ENCODE measurements around a stretch of chr4.

DNA sequence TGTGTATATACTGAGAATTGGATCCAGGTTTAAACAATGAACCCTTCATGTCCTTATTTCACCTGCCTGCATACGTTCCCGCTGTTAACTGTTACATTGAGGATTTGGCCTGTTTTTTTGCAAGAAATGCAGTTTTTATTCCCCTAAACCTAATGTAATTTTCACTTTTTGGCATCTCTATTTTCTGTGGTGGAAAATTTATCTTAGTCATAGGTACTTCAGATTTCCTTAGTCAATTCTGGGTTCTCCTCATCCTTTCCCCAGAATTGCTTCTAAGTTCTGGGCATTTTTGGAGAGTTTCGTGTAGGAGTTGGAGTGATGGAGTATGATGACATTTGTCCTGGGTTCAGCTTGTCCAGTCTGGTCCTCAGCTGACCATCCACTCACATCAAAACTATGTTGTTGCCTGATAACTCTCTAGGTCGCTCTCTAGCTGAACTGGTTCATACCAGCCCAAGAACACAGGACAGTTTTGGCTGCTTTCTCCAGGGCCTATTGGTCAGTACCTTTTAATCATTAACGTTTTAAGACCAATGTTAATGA, 13.2 kb downstream of the PTTG2 start:
- PRO-cap = no peak
CAGE:
- cytosol, long polyA plus RNA = no peak
- long polyA plus RNA = no peak
- nucleus, long polyA plus RNA = no peak

DNA sequence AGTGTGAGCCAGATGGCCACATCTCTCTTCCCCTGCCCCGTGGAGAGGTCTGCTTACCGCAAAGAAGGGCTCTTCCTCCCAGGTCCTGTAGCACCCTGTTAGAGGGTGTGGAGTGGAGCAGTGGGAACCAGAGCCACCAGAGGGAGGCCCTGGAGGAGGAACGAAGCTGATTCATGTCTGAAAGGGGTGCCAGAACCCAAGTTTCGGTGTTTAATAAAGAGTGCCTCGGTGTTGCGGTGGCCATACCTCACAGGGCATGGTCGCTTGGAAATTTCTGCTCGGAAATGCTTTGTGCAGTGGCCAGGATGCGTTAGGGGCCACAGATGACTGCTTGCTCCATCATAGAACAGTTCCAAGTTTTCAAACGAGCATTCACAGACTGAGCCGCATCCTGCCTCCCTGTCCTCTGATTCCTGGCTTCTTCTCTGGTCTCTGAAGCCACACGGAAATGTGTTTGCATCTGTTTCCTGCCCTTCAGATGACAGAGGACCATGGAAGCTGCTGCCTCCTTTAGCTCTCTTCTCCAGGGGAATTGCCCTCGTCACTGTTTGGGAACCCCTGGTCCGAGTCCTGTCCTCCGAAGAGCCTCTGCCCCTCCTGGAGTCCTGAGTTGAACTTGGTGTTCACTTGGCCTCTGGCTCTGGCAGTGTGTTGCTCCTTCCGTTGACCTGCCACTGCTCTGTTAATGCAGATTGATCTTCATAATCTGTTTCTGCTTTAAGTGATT, 95.7 kb downstream of the PTTG2 start:
- PRO-cap = no peak
CAGE:
- cytosol, long polyA plus RNA = no peak
- long polyA plus RNA = no peak
- nucleus, long polyA plus RNA = no peak

DNA sequence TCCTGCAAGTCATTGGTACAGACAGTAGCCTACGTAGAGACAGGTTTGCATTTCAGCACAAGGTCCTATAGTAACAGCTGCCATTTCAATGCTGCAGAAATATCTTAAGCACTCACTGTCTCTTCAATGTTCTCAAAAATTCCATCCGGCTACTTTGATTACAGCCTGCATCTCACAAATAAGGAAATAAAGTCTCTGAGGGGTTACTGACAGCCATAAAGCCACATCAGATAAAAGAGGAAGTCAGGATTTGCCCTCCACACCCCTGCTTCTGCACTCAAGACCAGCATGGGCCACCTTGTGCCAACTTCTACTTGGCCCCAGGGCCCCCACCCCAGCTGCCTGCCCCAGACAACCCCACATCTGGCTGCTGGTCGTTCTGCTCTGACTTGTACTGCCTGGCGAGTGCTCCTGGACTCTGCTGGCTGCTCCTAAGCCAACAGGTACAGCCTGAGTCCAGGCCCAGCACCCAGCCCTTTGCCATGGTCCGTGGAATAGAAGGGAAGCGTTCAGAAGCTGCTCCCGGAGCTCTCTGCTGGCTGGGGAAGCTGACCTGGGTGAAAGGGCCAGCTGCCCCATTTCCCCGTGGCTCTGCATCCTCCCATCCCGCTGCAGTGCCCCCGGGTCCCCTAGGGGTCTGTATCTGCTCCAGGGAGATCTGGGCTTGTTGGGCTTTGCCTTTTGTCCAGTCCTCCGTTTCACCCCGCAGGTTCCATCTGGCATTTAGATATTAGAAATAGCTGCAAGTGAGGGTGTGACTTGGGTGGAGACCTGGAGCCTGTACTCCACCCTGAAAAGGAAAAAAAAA, 194.5 kb downstream of the PTTG2 start:
- PRO-cap = no peak
CAGE:
- cytosol, long polyA plus RNA = no peak
- long polyA plus RNA = no peak
- nucleus, long polyA plus RNA = no peak

DNA sequence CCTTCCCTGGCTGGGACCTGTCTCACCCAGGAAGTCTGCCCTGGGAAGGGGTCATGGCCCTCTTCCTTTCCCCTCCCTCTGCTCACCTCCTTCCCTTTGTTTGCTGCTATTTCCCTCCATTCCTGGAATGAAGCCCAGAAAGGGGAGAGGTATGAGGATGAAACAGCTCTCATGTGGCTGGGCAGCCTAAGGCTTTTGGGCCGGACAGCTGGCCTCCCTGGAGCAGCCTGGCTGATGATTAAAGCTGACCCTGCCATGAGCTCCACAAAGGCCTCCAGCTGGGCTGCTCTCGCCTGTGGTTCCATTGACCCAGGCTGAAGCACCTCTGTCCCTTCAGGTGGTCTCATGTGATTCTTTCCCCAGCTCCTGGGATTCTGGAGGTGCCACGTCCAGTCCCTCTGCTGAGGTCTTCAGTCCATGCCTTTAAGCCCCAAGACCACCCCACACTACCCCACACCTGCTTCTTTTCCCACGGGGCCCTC, 202.1 kb downstream of the PTTG2 start:
- PRO-cap = no peak
CAGE:
- cytosol, long polyA plus RNA = no peak
- long polyA plus RNA = no peak
- nucleus, long polyA plus RNA = no peak

- PRO-cap = no peak
CAGE:
- cytosol, long polyA plus RNA = no peak
- long polyA plus RNA = no peak
- nucleus, long polyA plus RNA = no peak
Observed at GRCh38 chr4:38266688-38266887, 306.4 kb downstream of the PTTG2 start.

GRCh38 chr4:38522936-38523431, 141.0 kb upstream of the KLF3 start:
- PRO-cap = no peak
CAGE:
- cytosol, long polyA plus RNA = no peak
- long polyA plus RNA = no peak
- nucleus, long polyA plus RNA = no peak

- PRO-cap = no peak
CAGE:
- cytosol, long polyA plus RNA = no peak
- long polyA plus RNA = no peak
- nucleus, long polyA plus RNA = no peak
Observed at GRCh38 chr4:38689048-38690036, 25.3 kb downstream of the KLF3 start.

GRCh38 chr4:38698431-38699133, 34.6 kb downstream of the KLF3 start:
- PRO-cap = no peak
CAGE:
- cytosol, long polyA plus RNA = no peak
- long polyA plus RNA = no peak
- nucleus, long polyA plus RNA = no peak

DNA sequence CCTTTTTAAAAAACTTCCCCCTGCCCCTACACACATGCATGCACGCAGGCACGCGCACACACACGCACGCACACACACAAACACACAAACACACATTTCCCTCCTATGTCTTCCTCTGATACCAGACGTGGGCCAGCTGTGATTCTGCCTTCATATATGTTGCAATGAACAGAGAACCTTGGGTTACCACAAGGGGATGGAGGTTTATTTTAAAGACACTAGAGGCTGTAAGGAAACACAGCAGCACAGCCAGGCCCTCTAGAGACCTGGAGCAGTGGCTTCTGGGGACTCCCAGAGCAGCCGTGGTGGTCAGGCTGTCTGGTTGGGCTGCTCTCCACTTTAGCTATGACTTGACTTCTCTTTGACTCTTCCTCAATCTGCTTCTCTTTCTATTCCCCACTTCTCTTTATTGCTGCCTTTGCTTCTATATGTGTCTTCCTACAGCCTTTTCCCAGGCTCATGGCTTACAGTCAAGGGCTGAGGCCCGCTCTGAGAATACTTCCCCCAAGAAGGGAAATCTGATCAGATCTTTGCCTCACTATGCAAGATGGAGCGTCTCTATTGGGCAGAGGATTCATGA, 3.2 kb upstream of the TLR10 start:
- PRO-cap = no peak
CAGE:
- cytosol, long polyA plus RNA = no peak
- long polyA plus RNA = no peak
- nucleus, long polyA plus RNA = no peak

- PRO-cap = no peak
CAGE:
- cytosol, long polyA plus RNA = no peak
- long polyA plus RNA = no peak
- nucleus, long polyA plus RNA = no peak
Observed at GRCh38 chr4:38950501-38951378, 81.5 kb downstream of the TMEM156 start.

DNA sequence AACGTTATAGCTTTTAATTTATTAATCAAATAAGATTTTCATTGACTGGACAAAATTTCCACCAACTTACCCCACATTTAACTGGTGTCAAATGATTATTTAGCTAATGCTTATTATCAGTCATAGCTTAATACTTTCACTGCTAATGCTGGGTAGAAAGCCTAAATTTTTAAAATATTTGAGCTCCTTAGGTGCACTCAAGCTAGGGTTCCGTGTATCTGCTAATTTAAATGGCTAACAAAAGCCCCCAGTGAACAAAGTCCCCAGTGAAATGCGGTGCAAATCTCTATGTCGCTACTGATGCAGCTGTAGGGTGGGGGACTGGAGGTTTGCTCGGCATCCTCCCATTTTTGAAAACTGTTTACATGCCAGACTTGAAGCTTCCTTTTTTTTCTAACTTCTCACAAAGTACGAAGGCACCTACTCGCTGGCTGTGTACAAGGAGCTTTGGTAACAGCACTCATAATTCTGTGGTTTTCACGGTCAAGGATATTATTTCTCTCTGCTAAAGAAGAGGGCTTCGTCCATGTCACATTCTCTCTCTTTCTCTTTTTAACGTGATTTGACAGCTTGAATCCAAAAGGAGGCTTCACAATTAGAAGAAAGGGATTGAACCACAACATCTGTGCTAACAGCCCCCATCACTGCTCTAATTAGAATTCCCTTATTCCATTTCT, 46.9 kb downstream of the TMEM156 start:
- PRO-cap = no peak
CAGE:
- cytosol, long polyA plus RNA = no peak
- long polyA plus RNA = no peak
- nucleus, long polyA plus RNA = no peak

GRCh38 chr4:39044256-39045287, 12.4 kb upstream of the TMEM156 start:
- PRO-cap = no peak
CAGE:
- cytosol, long polyA plus RNA = no peak
- long polyA plus RNA = no peak
- nucleus, long polyA plus RNA = no peak

DNA sequence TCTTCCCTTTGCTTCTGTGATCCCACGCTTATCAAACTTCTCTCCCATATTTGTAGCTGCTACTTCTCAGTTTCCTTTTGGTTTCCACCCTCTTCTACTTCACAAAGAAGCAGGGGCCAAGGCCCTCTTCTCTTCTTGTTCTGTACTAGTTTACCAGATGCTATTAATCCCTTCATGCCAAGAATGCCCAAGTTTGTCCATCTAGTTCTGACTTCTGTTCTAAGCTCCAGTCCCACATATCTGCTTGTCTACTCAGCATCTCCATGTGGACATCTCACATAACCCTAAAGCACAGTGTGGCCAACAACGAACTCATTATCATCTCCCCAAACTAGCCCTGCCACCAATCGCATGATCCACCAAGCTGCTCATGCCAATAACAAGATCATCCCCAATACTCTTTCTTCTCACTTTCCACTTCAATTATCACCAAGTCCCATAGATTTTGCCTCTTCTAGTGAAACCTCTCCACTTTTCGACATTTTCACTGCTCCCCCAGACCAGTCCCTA, 50.8 kb downstream of the RFC1 start:
- PRO-cap = no peak
CAGE:
- cytosol, long polyA plus RNA = no peak
- long polyA plus RNA = no peak
- nucleus, long polyA plus RNA = no peak

GRCh38 chr4:39353011-39354170, 12.8 kb downstream of the RFC1 start:
- PRO-cap = no peak
CAGE:
- cytosol, long polyA plus RNA = no peak
- long polyA plus RNA = no peak
- nucleus, long polyA plus RNA = no peak

DNA sequence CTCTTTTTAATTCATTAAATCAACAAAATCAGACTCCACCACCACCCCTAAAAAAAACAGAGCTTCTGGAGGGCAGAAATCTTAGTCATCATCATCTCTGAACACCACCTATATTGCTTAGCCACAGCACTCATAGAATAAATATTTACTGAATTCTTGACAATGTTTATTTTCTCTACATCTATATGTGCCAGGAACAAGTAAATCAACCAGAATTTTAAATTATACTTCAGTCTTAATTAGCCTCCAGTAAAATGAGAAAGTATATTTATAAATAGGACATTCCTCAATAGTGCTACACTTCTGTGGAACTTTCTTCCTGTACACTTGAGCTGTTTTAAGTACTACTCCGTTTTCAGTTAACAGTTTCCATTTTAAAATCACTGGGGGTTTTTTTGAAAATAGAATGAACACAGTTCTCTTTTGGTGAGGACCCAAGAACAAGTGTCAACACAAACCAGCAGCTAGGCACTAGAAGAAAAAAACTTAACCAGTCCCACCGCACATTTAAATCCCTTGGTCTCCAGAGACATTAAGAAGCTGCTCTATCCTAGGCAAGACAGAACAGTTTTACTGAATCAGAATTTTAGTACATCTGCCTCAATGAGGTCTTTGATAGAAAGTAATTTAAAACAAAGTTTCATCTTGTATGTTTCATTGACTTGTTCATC, 25.5 kb downstream of the SMIM14 start:
- PRO-cap = no peak
CAGE:
- cytosol, long polyA plus RNA = no peak
- long polyA plus RNA = no peak
- nucleus, long polyA plus RNA = no peak

DNA sequence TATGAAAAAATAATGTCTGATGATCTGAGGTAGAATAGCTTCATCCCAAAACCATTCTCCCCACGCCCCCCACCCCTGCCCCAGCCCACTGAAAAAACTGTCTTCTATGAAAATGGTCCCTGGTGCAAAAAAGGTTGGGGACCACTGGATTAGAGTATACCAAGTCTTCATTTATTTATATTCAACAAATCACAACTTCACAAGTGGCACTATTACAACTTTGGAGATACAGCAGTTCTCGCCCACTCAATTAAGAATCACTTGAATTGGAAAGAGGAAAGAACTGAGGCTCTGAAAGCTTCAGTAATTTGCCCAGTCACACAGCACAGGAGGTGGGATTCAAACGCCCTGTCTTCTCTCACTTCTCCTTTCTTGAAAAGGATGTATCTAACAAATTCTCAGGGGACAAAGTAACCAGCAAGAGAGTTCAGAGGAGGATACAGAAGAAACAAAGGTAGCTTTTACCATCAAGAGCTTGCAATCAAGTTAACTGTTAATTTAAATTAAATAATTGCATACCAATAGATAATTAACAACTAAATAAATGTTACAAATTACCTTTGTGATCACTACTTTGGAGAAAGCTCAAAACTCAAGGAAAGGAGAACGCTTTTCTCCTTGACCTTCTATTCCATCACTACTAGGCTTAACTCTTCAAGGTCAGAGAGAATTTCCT, 12.4 kb downstream of the SMIM14 start:
- PRO-cap = no peak
CAGE:
- cytosol, long polyA plus RNA = no peak
- long polyA plus RNA = no peak
- nucleus, long polyA plus RNA = no peak

DNA sequence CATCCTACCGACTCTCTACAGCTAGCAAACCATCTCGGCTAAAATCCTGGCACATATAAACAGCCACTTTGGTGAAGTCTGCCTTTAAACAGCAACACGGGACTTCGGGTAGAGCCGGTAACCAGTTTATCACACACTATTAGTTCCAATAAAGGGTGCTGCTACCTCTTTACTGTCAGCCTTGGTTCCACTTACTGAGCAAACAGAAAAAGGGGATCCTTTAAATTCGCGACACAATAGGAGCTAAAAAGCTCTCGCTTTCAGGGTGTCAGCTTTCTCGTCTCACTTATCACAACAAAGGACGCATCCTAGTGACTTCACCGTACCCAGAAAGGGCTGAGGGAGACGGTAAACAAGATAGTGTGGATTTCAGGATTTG, 678 bp downstream of the SMIM14 start:
- PRO-cap = no peak
CAGE:
- cytosol, long polyA plus RNA = no peak
- long polyA plus RNA = no peak
- nucleus, long polyA plus RNA = no peak

DNA sequence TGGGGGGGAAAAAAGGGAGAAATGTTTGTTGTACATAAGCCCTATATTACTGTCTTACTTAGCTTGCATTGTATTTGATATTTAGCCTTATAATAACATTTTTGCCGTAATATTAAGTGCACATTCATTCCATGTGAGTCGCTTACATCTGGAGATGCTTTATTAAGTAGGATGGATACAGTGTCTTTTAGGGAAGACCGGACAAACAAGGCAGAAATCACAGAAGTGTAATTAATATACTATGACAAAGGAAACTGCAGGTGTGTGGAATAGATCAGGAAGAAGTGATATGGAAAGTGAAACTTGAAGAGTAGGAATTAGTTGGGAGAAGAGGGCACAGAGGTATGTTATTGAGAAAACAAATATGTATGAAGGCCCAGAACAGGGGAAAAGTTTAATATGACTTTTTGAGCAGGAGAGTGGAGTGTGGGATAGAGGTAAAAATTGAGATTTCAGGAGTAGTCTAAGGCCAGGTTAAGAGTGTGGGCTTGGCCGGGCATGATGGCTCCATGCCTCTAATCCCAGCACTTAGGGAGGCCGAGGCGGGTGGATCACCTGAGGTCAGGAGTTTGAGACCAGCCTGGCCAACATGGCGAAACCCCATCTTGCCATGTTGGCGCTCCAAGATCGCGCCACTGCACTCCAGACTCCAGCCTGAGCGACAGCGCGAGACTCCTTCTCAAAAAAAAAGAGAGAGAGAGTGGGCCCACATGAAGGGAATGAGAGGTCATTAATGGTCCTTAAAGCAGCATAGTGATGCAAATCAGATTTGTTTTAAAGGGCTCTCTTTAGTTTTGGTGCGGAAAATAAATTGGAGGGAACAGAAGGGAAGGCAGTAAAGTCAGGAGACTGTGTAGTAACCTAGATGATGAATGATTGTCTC, 55.7 kb downstream of the UBE2K start:
- PRO-cap = no peak
CAGE:
- cytosol, long polyA plus RNA = no peak
- long polyA plus RNA = no peak
- nucleus, long polyA plus RNA = no peak

DNA sequence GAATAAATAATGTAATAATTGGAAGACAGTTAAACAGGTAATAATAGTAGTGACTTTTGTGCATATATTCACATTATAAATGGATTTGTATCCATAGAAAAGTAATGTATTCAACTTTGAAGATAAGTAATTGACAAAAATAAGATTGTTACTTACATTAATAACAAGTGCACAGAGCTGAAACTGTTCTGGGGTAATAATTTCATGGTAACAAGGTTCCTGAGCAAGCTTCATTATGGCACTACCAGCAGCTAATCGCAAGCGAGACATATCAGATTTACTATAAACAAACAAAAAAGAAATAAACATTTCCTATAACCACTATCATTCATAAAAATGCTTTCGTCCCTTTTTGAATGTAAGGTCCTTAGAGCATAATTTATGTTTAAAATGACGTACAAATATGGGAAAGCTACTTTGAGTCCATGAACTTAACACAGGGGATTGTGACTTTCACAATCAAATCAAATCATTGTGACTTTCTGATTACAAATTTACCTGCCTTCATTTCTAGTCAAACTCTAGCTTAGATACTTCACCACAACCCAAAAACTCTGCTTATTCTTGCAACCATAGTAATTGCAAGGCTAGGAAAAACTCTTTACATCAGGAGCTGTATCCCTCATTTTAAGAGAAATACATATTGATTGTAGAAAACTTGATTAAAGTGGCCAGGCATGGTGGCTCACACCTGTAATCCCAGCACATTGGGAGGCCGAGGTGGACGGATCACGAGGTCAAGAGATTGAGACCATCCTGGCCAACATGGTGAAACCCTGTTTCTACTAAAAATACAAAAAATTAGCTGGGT, 114.3 kb downstream of the PDS5A start:
- PRO-cap = no peak
CAGE:
- cytosol, long polyA plus RNA = no peak
- long polyA plus RNA = no peak
- nucleus, long polyA plus RNA = no peak

DNA sequence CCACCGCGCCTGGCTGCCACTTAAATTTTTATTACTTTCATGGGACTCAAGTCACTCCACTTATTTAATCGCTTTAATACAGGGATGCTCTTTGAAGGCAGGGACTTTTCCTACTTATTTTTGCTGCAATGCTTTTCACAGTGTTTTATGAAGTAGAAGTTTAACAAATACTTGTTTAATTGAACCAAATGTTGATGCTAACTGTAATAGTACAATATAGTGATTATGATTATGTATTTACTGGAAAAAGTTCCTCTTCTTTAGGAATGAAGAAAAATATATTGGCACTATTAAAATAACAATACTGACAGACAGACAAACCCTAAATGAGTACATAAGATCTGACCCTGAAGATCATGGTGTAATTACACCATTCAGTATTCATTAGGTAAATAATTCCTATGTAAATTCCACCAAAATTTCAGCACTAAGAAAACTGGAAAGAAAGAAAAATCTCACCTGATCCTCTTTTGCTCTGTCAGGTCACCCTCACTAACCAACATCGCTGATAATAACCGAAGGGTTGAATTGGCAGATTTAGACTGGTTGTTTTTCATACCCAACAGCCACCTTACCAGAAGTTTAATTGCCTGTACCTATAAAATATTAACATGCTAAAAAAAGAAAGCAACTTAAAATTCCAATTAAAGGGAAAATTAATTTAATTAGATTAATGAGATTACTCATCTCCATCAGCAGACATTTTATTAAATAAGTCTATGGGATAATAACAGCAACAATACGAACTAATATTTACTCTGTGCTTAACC, 111.1 kb downstream of the PDS5A start:
- PRO-cap = no peak
CAGE:
- cytosol, long polyA plus RNA = no peak
- long polyA plus RNA = no peak
- nucleus, long polyA plus RNA = no peak

Measured in A549 (cell line).